SEM (cell line): ENCODE data around the gene TPH1.

GRCh38 chr11:16981474-16982176, 32.6 kb downstream of the PLEKHA7 start:
- PRO-cap: no peak

DNA sequence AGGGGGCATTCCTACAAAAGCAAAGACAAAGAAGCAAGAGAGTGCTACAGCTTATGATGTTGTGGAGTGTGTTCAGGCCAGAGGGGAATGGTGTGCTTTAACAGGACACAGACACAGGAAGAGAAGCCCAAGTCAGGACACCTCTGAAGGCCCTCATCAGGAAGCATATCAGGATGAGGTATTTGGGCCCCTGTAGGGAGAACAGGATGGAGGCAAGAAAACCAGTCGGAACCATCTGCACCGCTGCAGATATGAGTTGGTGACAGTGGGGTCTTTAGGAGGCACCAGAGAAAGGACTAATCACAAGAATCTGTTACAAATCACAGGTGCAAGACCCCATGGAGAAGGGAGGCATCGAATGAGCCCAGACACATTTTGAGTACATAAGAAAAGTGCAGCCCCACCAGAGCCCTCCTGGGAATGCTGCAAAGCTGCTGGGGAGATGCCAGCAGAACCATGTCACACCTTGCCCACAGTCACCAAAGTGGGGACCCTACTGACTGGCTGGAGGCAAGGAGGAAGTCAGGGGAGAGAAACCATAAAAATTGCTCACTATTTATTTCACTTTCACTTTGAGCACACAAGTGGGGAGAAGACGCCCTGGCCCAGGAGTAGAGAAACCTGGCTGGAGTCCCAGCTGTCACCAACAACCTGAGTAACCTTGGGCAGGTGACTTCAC, 28.0 kb downstream of the PLEKHA7 start:
- PRO-cap: bidirectional peak, plus-strand start at position 570 of the sequence, minus-strand start at position 486 of the sequence

DNA sequence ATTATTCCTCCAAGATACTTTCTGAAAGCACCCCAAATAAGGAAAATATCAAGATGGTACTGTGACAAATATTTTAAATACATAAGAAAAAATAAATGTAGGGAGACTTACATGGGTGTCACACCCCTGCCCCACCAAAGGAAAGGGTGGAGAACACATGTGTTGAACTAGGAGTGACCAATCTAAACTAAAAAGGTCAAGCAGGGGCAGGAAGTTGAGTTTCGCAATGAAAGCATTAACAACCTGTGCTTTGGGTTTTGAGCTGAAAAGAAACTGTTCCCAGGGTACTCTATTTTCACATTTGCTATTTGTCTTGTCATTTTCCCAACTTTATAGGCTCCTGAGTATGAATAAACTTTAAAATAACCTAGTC, 42.9 kb downstream of the PIK3C2A start:
- PRO-cap: no peak

DNA sequence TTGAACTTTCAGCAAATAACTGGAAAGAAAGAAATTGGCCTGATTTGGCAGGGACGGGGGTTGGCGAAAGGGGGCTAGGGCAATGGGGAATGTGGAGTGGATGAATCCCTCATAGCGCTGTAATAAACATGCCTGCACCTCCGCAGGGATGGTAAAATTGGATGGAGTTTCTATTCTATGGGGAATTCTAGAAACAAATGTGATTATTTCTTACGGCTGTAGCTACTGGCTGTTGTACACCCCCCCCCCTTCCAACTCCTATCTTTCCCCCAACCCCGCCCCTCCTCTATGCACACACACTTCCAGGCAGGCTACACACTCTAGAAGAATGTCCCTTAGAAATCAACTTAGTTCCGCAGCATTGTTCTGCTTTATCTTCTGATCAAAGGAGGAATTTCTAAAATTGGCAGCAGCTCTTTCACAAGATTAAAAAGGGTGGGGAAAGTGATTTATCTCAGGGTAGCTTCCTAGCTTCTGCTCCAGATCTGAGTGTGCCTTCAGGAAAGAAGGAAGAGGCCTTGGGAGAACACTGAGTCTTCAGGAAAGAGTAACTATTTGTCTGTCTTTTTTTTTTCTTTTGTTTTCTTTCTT, 1.3 kb upstream of the PIK3C2A start:
- PRO-cap: unidirectional peak, plus-strand start at position 289 of the sequence

- PRO-cap: no peak
These were observed 10.0 kb downstream of the KCNJ11 start for GRCh38 chr11:17378285-17379109.

- PRO-cap: no peak
These were observed 25.0 kb upstream of the KCNJ11 start for GRCh38 chr11:17413305-17414072.

DNA sequence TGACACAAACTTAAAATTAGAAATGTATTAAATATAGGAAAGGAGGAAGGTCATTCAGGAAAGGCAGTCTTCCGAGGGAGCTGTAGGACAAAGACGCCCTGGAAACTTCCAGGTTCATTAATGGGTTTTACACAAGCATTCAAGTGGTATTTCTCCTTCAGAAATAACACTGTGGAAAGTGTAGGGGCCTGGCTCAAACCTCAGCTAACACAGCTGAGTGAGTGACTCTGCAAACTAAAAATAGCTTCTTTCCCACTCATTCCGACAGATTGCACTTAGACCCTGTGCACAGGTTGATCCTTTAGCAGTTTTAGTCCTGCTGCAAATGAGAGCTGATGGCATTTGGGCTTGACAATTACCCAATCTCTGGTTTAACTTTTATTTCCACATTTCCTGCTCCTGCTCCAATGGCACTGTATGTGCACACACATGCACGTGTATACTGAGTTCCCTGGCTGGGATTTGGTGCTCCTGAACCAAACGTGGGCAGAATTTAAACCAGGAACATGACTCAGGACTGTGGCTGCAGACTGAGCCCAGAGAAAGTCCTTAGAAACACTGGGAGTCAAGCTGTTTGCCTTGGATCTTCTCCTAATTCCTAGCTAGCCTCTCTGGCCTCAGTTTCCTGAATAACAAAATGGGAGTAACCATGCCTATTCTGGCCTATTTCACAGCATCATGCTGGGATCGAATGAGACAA, 58.4 kb downstream of the SERGEF start:
- PRO-cap: no peak

DNA sequence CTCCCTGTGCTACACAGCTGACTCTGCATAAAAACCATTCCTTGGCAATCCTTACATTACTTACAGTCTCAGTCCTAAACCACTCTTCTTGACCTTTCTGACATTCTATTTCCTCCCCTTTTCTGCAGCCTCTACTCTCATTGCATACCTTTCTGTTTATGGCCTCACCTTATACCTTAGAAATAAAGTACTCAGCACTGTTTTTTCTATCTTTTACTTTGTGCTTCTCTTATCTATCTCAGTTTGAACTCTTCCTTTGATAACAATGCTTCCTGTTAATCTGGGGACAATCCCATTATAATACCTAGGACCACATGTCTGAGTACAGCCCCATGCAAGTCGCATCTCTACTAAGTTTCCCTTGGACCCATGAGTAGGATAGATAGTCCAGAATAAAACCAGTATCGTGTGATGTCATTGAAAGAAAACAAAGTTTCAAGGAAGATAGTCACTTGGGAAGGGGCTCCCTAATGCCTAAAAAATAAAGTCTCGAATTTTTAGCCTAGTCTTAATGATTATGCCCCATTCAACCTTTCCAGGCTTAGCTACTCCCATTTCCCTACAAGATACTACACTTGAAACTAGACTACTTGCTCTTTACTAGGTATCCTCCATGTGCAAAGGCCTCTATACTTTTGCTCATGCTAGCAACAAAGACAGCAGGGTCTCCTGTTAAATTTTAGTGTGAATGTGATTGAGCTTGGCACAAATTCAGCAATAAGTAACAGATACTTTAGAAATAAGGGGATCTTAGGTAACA, 7.2 kb upstream of the SERGEF start:
- PRO-cap: no peak

- PRO-cap: no peak
These were observed at the start of gene TPH1 for GRCh38 chr11:18046175-18046578. TPH1 (minus strand) TSS chr11:18046269.

- PRO-cap: unidirectional peak, plus-strand start at chr11:18101472
These were observed 4.7 kb downstream of the SAAL1 start for GRCh38 chr11:18101227-18101581.

- PRO-cap: unidirectional peak, plus-strand start at chr11:18382826
These were observed 11.7 kb upstream of the LDHA start for GRCh38 chr11:18382641-18383089.

GRCh38 chr11:18483797-18484251, 28.2 kb downstream of the LDHAL6A start:
- PRO-cap: no peak

DNA sequence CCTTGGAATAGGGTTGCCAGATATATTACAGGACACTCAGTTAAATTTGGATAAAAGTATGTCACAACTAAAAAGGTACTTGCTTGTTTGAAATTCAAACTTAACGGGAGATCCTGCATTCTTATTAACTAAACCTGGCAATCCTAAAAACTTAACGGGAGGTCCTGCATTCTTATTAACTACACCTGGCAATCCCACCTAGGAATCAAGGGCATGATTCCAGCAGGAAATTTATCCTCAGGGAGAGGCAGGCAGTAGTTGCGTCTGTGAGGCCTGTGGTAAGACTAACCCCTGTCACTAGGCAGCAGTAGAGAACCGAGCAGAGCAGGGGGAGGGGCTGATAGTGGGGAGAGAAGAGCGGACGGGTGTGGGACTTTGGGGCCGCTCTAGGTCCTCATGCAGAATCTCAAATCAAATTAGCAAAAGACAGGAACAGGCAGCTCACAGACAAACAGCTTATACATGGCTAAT, 30.2 kb upstream of the TMEM86A start:
- PRO-cap: no peak

DNA sequence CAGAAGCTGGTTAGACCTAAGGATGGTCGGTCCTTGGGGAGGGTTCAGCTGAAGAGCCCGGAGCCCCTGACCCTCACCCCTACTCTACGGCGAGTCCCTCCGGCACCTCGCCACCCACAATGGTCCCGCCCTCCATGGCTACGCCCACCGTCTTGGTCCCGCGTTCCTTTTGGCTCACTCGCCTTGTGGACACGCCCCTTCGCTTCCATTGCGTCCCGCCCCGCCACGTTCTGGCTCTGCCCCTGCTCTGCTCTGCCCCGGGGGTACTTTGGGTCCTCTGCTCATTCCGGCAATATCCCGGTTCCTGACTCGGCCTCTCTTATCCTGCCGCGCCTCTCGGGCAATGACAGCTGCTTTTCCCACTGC, 4.9 kb downstream of the IGSF22 start:
- PRO-cap: bidirectional peak, plus-strand start at position 284 of the sequence, minus-strand start at position 109 of the sequence

DNA sequence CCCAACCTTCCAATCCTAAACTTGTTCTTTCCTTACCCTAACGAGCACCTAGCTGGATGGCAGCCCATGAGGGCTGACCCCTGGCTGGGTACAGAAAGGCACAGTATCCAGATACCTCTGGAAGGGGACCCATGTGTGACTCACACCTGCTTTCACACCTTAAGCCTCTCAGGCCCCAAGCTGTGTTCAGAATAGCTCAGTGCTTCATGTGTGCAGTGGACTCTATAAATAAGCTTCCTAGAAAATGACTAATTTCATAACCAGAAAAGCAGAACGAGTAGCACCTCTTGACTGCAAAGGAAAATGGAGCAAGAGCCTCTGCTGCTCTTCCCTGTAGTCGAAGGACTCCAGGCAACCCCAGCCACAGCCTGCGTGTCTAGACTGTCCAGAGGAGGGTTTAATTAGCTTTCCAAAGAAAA, 23.2 kb downstream of the PTPN5 start:
- PRO-cap: no peak

- PRO-cap: no peak
These were observed 109.9 kb upstream of the E2F8 start for GRCh38 chr11:19350324-19351352.

DNA sequence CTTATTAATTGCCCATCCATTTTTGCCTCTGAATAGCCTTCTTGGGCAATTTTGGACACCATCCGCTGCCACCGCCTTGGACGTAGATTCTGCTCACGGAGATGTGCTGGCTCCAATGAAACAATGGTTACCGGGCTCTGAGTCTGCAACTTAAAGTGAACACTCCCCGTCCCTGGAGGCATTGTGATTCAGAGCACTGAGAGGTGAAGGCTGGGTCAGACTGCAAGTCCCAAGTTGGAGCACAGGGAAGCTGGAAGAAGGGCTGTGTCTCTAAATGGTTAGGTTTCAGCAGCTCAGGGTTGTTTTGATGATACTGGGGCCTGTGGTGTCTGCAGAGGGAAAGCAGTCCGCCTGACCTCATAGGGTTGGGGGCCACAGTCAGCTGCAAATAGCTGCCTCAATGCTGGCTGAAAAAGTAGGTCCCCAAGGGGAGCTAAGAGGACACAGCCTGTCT, 213.2 kb upstream of the E2F8 start:
- PRO-cap: no peak

GRCh38 chr11:19633172-19633751, 79.4 kb upstream of the NAV2 start:
- PRO-cap: no peak

- PRO-cap: no peak
These were observed 32.4 kb upstream of the NAV2 start for GRCh38 chr11:19680117-19680840.

- PRO-cap: no peak
These were observed 4.4 kb downstream of the NAV2 start for GRCh38 chr11:19717015-19717471.